Paraaortic lymph node (tissue), 1 donor: ENCODE measurements around a stretch of chr18.

DNA sequence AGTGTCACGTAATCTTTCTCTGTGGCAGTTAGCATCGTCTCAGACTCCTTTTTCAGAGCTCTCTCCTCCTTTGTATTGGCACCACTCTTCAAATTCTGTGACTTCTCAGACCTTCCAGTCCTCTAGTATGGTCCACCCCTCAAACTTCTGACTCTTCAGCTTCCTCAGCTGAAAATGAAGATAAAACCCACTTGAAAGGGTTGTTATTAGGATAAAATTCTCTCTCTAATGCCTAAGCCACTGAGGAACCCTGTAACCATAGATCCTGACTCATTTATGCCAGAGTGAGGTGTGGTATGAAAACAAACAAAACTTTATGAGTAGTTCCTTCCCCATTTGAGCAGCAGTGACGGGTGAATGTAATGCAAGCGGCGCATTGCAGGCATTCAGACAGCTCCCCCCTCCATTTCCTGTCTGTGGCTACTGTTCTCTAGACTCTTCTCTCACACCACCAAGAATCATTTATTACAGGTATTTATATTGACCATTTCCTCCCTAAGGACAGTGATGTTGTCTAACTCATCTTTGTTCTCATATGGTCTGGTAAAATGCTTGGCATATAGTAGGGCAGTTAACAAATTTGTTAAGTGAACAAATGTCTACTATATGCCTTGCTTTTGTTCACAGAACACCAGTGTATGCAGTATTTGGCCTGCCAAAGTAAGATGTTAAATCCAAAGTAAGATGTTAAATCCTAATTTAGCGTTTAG lies 35.3 kb downstream of the GALNT1 start:
- PRO-cap, result bidirectional peak, plus-strand start at position 346 of the sequence, minus-strand start at position 351 of the sequence

DNA sequence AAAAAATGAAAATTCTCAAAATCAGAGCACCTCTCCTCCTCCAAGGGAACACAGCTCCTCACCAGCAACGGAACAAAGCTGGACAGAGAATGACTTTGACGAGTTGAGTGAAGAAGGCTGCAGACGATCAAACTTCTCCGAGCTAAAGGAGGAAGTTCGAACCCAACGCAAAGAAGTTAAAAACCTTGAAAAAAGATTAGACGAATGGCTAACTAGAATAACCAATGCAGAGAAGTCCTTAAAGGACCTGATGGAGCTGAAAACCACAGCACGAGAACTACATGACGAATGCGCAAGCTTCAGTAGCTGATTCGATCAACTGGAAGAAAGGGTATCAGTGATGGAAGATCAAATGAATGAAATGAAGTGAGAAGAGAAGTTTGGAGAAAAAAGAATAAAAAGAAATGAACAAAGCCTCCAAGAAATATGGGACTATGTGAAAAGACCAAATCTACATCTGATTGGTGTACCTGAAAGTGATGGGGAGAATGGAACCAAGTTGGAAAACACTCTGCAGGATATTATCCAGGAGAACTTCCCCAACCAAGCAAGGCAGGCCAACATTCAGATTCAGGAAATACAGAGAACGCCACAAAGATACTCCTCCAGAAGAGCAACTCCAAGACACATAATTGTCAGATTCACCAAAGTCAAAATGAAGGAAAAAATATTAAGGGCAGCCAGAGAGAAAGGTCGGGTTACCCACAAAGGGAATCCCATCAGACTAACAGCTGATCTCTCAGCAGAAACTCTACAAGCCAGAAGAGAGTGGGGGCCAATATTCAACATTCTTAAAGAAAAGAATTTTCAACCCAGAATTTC lies 47.3 kb downstream of the GALNT1 start:
- PRO-cap, result no peak

DNA sequence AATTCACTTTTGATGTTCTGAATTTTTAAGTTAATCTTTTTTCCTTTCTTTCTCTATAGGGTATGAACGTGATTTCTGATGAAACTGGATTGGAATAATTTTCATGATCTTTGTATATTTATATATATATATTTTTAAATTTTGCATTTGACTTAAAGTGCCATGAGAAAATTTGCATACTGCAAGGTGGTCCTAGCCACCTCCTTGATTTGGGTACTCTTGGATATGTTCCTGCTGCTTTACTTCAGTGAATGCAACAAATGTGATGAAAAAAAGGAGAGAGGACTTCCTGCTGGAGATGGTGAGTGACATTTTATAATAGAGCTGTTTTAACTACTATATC lies 72.9 kb downstream of the GALNT1 start:
- PRO-cap, result no peak

GRCh38 chr18:36309249-36309868 lies 11.8 kb downstream of the FHOD3 start:
- PRO-cap, result no peak

DNA sequence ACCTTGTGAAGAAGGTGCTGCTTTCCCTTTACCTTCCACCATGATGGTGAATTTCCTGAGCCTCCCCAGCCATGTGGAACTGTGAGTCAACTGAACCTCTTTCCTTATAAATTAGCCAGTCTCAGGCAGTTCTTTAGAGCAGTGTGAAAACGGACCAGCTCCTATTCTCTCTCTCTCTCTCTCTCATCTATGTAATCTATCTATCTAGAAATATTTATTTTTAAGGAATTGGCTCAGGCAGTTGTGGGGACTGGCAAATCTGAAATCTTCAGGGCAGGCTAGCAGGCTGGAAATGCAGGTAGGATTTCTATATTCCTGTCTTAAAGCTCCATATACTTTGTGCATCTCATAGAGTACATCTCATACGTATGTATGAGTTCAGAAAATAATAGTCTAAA lies 70.4 kb downstream of the FHOD3 start:
- PRO-cap, result no peak

DNA sequence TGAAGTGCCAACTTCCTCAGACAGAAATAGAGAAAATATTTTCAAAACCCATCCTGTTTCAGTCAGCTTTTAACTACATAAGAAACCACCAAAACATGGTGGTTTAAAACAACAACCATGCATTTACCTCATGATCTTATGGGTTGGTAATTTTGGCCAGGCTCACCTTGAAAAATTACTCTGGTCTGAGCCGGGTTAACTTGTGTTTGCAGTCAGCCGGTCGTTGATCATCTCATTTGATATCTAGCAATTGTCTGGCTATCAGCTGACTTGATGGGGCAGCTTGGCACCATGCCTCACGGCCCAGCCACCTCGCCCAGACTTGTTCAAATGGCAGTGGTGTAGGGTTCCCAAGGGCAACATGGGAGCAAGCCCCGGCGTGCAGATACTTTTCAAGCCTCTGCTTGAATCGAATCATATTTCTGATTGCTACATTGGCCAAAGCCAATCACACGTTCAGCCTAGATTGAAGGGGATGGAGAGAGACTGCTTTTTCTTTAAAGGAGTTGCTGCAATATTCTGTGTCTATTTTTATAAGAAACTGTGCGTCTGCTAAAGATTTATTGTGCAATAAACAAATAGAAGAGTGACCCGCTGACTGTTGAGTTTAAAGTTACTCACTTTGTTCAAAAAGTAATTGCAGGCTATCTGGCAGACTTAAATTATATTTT lies 156.5 kb downstream of the TPGS2 start:
- PRO-cap, result no peak

DNA sequence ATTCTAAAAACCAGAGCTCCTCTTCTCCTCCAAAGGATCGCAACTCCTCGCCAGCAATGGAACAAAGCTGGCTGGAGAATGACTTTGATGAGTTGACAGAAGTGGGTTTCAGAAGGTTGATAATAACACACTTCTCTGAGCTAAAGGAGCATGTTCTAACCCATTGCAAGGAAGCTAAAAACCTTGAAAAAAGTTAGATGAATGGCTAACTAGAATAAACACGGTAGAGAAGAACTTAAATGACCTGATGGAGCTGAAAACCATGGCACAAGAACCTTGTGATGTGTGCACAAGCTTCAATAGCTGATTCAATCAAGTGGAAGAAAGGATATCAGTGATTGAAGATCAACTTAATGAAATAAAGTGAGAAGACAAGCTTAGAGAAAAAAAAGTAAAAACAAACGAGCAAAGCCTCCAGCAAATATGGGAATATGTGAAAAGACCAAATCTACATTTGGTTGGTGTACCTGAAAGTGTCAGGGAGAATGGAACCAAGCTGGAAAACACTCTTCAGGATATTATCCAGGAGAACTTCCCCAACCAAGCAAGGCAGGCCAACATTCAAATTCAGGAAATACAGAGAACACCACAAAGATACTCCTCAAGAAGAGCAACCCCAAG lies 132.1 kb downstream of the KIAA1328 start:
- PRO-cap, result no peak

DNA sequence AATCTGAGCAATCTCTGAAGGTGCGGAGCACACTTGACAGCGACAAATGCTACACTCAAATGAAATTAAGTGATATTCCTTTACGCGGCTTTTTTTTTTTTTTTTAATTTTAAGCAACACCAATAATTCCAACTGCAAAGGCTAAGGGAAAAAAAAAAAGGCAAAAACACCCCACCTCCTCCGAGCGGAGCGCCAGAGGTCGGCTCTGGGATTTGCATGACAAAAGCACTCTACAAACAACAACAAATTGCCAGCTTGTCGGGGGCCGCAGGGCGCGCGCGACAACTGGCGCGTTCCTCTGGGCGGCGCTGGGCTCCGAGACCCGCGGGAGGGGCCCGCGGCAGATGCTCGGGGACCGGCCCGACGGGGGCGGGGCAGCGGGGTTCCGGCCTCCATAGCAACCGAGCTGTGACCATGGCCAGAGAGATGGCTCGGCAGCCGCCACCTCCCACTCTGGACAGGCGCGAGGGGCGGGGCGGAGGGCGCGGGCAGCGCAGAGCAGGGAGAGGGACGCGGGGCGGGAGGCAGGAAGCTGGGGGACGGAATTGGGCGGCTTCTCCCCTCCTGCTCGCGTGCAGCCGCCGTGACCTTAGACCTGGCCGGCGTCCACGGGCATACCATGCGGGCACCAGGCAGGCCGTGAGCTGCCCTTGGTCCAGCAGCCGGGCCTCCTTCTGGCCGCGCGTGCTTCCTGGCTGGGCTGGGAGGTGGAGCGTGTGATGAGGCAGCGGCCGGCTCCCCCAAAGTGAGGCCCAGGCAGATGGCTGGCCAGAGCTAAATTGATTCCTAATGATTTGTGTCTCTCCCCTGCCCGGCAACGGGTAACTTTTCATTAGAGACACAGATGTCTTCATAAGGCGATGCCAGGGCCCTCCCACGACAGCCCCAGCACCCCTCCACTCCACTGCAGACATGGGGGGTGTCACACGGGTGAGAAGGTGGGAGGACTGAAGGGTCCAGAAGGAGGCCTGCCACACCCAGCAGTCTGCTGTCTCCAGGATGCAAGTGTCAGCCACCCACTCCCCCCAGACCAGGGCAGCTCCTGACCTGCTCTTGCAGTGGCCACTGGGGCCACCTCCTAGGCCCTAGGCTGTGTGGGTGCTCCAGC lies 171.5 kb downstream of the CELF4 start:
- PRO-cap, result unidirectional peak, plus-strand start at position 527 of the sequence

- PRO-cap, result no peak
These were observed 162.3 kb downstream of the CELF4 start for GRCh38 chr18:37403191-37403711.

DNA sequence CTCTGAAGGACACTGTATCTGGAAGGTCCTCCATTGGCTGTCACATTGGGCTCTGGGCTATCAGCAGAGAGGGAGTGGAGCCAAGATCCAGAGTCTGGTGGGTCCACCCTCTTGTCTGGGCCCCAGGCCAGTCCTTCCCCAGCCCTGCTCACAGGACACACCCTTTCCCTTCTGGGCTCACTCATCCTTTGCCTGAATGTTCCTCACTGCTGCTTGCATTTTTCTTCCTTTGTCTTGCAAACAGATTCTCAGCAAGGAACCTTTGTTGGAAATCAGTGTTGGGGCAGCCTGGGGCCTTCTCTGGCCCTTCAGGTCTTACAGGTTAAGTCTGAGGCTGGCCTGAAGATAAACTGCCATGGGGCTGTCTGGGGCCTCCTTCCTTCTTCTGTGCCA lies 11.4 kb upstream of the CELF4 start:
- PRO-cap, result no peak

- PRO-cap, result no peak
These were observed 2113.3 kb upstream of the PIK3C3 start for GRCh38 chr18:39841441-39842336.

- PRO-cap, result no peak
These were observed 408.8 kb downstream of the RIT2 start for GRCh38 chr18:42706532-42707185.

- PRO-cap, result no peak
These were observed 585.9 kb upstream of the SYT4 start for GRCh38 chr18:43863137-43863576.

- PRO-cap, result unidirectional peak, plus-strand start at chr18:44679156; unidirectional peak, plus-strand start at chr18:44679557
These were observed 1.5 kb upstream of the SETBP1 start for GRCh38 chr18:44678838-44679902.

GRCh38 chr18:44696948-44697483 lies 16.3 kb downstream of the SETBP1 start:
- PRO-cap, result no peak

DNA sequence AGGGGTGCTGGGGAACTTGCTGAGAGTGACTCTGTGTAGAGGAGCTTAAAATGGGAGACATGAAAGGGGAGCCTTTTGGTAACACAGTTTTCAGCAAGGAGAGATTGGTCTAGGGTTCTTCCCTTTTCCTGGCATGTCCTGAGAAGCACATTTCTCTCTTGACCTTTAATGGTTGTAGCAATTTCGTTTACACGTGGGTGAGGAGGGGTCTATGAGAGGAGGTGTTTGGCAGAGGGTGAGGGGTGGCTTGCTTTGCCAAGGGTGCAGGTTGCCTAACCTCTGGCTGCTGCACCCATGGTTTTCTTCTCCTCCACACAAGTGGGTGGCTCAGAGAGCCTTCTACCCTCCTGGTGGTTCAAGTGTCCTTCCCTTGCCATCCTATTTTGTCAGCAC lies 27.1 kb downstream of the SETBP1 start:
- PRO-cap, result no peak

DNA sequence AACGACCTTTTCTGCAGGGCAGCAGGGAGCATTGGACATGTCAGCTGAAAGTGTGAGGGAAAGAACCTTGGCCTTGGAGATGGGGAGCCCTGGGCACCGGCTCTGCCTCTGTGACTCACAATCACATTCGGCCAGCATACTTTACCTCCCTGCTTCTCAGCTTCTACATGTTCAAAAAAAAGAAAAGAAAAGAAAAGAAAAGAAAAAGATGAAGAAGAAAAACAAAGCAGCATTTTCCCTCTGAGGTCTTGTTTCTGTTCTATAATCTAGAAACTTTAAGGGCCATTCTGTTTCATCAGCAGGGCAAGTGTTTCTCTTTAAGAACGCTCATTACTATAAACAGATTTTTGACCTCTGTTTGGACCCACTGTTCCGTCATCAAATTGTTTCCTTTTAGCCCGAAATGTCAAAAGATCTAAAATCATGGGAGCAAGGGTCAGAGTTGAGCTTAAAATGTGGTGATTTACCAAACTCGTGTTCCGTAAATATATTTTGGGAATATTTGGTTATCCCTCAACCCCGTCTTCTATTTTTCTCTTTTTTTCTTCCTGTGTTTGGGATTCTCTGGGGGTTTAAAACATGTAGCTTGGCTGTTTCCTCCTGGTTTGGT lies 28.0 kb downstream of the SETBP1 start:
- PRO-cap, result no peak

DNA sequence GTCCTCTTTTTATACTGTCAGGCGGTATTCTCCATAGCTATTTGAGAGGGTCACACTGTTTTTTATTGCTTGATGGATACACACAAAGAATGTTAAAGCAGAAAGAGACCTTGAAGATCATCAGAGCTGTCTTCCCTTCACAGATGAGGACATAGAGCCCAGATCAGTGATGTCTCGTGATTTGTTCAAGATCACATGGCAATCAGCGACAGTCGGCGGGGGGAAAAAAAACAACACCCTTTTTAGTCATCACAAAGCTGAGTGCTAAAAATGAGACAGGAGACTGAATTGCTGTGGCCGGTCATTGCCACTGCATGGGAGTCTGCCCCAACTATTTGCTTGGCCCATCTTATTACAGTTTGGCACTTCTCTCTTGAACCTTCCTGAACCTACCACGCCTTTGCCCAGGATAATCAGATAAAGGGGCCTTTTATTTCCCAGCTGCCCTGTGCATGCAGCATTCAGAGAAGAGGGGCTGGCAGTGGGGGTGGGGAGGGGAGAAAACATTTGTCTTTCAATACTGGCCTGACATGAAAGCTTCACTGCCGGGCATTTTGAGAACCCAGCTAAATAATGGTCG lies 42.7 kb downstream of the SETBP1 start:
- PRO-cap, result bidirectional peak, plus-strand start at position 273 of the sequence, minus-strand start at position 145 of the sequence

GRCh38 chr18:44731054-44731560 lies 50.4 kb downstream of the SETBP1 start:
- PRO-cap, result no peak

DNA sequence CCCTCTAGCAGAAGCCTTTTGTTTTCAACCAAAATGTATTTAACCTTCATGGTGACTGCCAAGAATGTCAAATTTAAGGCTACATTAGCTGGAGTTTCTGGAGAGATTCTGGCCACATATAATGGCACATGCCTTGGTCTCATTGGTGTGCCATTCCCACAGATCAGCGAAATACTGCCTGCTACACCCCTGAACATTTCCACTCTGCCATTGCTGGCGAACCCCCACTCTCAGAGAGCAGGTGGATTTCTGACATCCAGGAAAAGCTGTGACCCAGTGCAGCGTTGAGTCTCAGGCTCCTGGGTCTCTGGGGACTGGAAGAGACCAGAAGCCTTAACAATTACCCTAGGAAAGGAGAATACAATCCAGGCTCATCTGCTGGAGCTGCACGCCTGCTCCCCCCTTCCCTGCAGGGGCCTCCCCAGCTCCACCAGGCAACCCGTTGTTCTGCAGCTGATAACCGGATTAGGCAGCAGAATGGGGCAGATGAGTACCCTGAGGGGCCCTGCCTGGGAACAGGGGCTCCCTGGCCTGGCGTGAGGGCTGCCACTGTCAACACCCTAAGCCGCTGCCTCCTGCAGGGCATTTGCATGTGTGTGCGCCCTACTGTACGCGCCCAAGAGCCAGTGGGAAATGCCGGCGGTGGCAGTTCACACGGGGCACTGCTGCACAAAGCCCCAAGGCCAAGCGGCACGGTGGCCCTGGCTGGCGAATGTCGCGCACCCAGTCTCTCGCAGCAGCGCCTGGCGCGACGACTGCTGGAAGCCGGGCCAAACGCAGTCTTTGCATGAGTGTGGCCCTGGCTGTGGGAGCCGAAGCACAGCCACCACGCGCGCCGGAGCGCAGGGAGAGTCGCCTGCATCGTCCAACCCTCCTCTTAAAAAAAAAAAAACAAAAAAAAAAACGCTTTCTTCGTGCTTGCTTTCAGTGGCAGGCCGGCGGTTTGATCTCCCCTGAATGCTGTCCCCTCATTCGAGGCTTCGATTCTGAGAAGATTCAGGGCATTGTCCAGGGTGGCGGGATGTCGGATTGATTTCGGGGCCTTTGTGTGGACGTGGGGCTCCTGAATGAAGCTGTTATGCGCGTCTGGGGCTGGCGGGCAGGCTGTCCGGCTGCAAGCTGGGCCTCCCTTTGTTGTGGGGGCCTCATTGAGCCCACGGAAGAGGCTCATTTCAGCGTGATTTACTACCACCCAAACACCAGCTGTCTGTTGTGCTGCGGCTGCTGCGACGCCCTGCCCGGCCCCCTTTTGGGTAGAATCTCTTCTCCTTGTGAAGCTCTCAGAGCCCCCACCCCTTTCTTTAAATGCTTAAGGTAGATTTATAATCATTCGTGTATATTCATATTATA lies 63.7 kb downstream of the SETBP1 start:
- PRO-cap, result no peak